ENCODE measurements around the gene PTPRN.

GRCh38 chr2:219076050-219076562, 15.4 kb upstream of the IHH start:
- PRO-cap, 2 experiments: no peak in any of the 2 experiments

DNA sequence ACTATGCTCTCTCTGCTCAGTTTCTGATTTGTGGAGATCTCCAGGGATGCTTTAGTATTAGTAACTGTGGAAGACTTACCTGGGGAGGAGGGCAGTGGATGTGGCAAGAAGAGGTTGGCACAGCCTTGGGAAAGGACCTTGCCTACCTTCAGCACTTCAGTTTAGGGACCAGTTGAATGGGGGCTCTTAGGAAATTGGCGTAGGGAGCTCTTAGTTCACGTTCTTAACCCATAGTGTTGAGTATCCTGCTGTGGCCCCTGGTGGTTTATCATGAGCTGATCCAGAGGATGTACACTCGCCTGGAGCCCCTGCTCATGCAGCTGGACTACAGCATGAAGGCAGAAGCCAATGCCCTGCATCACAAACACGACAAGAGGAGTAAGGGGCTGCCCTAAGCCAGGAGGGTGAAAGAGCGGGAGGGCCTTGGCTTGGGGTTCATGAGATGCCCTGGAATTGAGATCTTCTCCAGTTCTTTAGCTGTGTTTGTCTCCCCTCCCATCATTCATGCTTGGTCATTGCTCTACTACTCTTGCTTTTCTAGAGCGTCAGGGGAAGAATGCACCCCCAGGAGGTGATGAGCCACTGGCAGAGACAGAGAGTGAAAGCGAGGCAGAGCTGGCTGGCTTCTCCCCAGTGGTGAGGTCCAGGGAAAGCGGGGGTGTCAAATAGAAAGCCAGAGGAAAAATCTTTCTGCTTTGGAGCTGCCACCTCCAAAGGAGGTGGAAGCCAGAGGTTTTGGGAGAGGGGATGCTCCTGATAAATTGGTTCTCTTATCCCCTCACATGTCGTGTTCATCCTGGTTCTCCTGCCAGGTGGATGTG, 3.0 kb downstream of the RETREG2 start:
- PRO-cap, 2 experiments: no peak in any of the 2 experiments

DNA sequence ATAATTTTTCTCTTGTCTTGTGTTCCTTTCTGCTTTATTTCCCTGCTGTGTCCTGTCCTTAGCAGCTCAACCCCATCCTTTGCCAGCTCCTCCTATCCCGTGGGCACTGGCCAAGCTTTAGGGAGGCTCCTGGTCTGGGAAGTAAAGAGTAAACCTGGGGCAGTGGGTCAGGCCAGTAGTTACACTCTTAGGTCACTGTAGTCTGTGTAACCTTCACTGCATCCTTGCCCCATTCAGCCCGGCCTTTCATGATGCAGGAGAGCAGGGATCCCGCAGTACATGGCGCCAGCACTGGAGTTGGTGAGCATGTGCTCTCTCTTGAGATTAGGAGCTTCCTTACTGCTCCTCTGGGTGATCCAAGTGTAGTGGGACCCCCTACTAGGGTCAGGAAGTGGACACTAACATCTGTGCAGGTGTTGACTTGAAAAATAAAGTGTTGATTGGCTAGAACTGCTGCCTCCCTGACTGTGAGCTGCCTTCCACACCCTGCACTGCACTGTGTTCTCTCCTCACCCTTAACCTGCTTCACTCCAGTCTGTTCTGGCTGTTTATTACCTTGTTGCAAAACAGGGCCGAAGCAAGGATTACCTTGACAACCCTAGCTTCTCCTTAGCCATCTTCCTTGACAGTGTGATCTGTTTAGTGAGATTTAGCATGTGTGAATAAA, 5.1 kb downstream of the RETREG2 start:
- PRO-cap, 2 experiments: peak in 1 of 2 experiments; most common minus-strand start position 493 of the sequence (in 1)

DNA sequence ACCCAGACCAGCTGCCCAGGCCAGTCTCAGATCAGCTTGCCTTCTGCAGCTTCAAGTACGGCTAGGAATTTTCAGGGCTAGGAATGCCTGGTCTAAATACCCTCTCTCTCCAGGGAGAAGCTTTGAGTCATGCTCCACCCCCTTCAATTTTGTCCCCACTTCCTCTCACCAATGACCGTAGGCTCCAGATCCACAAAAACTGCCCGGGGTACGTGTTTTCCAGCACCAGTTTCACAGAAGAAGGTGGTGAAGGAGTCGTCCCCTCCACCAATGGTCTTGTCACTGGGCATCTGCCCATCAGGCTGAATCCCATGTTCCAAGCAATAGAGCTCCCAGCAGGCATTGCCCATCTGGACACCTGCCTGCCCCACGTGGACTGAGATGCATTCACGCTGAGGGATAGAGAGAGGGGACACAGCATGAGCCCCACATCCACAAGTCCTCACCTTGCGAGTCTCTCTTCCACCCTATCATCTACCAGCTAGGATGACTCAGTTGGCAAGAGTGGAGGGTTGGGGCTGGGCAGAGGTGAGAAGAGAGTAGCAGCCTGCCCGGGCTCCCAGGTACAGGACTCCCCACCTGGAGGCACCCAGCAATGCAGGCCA, 1.1 kb upstream of the TUBA4B start:
- PRO-cap, 2 experiments: no peak in any of the 2 experiments

DNA sequence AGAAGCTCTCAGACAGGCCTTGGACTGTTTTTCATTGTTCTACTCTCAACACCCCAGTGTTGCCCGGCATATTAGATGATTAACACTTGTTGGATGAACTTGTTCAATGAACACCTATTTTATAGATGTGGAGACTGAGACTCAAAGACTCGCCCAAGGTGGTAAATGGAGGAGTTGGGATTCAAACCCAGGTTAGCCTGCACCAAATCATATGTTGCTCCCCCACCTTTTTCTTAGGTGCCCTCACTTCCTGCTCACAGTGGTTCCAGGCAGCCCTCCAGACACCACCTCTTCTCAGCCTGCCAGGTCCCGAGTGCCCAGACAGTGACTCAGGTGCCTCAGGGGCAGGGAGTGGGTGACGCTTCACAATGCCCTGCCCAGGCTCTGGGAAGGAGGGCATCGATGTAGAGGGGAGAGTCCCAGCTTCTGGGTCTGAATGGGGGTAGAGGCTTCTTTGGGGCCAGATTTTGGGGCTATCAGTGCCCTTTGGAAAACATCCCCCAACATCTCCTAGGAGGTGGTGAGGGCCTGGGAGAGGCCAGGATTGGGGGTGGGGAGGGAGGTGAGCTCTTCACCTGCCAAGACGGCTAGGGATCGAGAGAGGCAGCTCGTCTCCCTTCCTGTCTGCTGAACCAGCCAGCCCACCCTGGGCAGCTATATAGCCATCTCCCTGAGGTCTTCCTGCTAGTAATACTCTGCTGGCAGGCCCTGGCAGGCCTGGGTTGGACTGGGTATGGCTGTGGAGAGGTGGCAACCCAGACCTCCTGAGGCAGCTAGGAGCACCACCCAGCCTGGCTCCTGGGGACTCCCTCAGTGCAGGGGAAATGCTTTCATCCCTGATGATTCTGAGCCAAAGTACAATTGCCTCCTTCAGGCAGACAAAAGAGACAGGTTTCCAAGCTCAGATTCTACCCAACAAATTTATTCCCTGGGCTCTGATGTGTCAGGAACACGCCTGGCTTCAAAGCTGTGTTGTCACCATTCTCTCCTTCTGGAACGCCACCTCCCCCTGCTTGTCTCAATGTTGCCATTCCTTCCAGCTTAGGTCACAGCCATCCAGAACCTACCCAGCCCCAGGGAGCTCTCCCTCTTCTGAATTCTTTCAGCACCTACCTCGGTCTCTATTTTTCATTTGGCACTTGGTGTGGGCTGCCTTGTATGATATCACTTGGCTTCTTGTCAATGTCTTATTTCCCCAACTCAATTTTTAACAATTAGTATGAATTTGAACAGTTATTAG, 5.0 kb upstream of the DNAJB2 start:
- PRO-cap, 2 experiments: no peak in any of the 2 experiments

- PRO-cap, 2 experiments: no peak in any of the 2 experiments
Observed at GRCh38 chr2:219308666-219309227, 454 bp downstream of the PTPRN start.

- PRO-cap, 2 experiments: no peak in any of the 2 experiments
Observed at GRCh38 chr2:219309228-219309860, at the start of gene PTPRN. PTPRN (minus strand) TSS chr2:219309401.

- PRO-cap, 2 experiments: no peak in any of the 2 experiments
Observed at GRCh38 chr2:219404206-219405494, 13.5 kb upstream of the DES start.

- PRO-cap, 2 experiments: no peak in any of the 2 experiments
Observed at GRCh38 chr2:219442647-219443444, 8.2 kb downstream of the SPEG start.

- PRO-cap, 2 experiments: no peak in any of the 2 experiments
Observed at GRCh38 chr2:219452534-219453385, 18.1 kb downstream of the SPEG start.

GRCh38 chr2:219565249-219565911, 6.0 kb downstream of the OBSL1 start:
- PRO-cap, 2 experiments: no peak in any of the 2 experiments

GRCh38 chr2:219574445-219574925, 2.4 kb downstream of the INHA start:
- PRO-cap, 2 experiments: no peak in any of the 2 experiments

DNA sequence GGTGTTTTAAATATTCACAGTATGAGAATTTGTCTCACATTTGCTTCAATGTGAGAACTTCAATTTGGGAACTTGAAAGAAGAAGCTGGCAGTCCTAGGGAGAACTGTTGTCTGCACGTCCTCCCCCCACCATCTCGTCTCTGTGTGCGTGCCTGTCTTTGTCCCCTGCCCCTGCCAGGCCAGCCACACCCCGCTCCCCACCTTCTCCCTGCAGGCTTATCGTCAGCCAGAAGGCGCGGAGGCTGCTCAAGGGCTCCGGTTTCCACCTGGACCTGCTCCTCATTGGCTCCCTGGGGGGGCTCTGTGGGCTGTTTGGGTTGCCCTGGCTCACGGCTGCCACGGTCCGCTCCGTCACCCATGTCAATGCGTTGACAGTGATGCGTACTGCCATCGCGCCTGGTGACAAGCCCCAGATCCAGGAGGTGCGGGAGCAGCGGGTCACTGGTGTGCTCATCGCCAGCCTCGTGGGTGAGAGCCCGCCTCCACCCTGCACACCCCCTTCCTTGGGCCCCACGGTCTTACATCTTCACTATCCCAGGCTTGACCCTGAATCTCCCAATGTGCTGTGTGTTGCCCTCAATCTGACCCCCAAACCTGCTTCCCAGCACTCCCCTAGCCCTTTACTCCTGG, 12.0 kb downstream of the SLC4A3 start:
- PRO-cap, 2 experiments: no peak in any of the 2 experiments

DNA sequence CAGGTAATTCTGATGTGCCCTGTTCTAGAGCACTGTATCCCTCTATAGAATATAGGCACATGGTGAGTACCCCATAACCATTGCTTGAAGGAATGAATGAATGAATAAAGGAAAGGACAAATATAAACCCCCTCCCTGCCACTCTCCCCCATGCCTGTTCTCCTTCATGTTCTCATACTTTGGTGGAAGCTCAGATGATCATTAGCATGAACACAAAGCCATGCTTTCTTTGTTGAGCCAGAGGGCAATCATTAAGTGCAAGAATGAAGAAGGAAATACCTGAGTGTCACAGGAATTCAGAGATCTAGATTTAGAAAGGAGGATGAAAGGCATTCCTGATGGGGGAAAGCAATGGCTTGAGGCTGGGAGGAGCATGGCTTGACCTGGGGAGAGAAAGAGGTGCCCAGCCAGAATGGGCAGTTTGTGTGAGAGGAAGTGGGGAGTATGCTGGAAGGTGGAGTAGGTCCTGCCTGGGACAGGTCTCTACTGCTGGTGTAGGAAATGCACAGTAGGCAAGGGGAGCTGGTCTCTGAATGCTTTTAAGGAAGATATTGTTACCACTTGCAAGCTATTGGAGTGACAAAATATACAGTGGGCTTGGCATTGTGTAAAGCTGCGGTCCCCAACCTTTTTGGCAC, 35.1 kb downstream of the SLC4A3 start:
- PRO-cap, 2 experiments: no peak in any of the 2 experiments

GRCh38 chr2:219684641-219685719, 57.5 kb downstream of the SLC4A3 start:
- PRO-cap, 2 experiments: peak in 2 of 2 experiments; most common plus-strand start chr2:219685327 (in 1); most common minus-strand start chr2:219685237 (in 2)

DNA sequence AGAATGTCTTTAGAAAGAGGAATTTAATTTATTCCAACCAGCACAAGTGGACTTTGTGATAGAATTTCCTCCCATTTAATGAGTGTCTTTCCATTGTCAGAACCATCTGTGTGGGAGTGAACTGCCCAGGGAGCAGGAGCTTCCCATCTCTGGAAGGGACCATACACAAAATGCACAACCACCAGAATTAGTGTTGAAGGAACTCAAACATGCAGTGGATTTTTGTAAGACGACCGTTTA, 792.0 kb downstream of the EPHA4 start:
- PRO-cap, 2 experiments: no peak in any of the 2 experiments

GRCh38 chr2:221322750-221323004, 249.4 kb downstream of the EPHA4 start:
- PRO-cap, 2 experiments: peak in 2 of 2 experiments; most common minus-strand start chr2:221322844 (in 2)

- PRO-cap, 2 experiments: no peak in any of the 2 experiments
Observed at GRCh38 chr2:221529753-221530634, 42.1 kb downstream of the EPHA4 start.

GRCh38 chr2:221674557-221674949, 102.4 kb upstream of the EPHA4 start:
- PRO-cap, 2 experiments: no peak in any of the 2 experiments

GRCh38 chr2:221836052-221836437, 263.9 kb upstream of the EPHA4 start:
- PRO-cap, 2 experiments: no peak in any of the 2 experiments